ENCODE measurements around the genes NMT2 and NSUN6.

DNA sequence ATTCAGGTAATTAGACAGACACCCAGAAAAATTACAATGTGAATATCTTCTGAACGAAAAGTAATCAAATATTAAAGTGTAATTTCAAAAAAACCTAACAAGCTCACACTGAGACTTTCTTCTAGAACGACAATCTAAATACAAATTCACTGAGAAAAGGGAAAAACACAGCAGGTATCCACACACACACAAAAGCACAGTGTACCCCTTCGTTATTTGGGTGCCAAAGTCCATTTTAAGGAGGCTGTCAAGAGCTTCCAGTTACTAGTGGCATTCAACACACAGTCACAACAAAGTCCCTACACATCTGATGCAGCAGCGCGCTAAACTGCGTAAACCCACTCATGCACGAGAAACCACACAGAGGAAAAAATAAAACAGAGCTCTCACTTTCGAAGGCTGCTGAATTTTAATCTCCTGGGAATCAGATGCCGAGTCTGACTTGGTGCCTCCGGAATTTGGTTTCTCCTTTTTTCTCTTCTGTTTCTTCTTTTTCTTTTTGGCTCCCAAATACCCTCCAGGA is 27.4 kb downstream of the NMT2 start:
- PRO-cap, 10 experiments: no peak in any of the 10 experiments

- PRO-cap, 10 experiments: peak in 10 of 10 experiments; most common plus-strand start chr10:15169116 (in 3); most common minus-strand start chr10:15168693 (in 9)
These were observed at the start of gene NMT2 for GRCh38 chr10:15168111-15169457. Gene NMT2, minus strand, starts transcription at chr10:15168693.

- PRO-cap, 10 experiments: no peak in any of the 10 experiments
These were observed 24.8 kb upstream of the FAM171A1 start for GRCh38 chr10:15395843-15396337.

DNA sequence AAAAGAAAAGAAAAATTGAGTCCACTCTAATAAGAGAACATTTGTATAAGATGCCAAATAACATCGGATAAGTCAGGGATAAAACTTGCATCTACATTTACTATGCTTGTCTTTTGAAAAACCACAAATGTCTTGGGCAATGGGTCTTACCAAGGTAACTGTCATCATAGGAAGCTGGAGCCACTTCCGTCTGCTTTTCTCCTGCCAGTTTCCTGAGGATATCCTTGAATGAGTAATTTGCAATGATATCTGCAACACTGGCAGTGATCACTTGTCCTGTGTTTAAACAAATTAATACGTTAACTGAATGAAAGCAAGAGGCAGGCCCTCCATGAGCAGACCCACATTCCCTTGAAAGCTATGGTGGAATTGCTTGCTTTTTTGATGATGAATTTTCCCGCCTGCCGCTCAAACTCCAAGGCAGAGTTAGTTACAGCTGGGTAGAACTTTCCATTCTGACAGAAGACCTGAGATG is 47.2 kb downstream of the ITGA8 start:
- PRO-cap, 10 experiments: no peak in any of the 10 experiments

GRCh38 chr10:16891242-16891795 is 74.1 kb upstream of the RSU1 start:
- PRO-cap, 10 experiments: no peak in any of the 10 experiments

- PRO-cap, 10 experiments: peak in 4 of 10 experiments; most common plus-strand start chr10:16968575 (in 1); most common minus-strand start chr10:16968528 (in 4)
These were observed 151.1 kb upstream of the RSU1 start for GRCh38 chr10:16968290-16968802.

DNA sequence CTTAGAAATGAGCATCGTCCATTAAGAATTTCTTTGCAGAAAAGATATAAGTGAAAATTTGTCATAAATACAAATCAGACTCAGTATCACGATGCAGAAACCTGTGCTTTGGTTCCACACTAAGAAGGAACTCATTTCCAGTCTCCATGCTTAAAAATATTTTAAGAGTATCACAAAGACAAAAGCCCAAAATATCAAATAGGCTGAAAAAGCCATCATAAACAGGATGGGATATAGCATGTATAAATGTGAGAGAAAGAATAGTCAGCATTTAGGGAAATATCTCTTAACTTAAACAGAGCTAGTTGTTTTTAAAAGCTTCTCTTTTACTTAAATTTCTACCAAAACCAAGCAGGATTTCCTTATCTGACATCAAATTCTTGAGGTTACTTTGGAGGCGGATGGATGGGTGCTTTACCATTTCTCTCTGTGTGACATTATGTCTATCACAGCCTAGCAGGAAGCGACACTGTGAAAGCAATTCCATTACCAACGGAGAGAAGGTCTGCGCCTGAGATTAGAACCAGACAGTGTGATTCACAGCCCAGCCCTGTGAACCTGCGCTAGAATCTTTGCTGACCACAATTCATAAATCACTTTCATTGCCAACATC is 126.7 kb downstream of the CUBN start:
- PRO-cap, 10 experiments: peak in 1 of 10 experiments; most common plus-strand start position 74 of the sequence (in 1)

- PRO-cap, 10 experiments: peak in 1 of 10 experiments; most common plus-strand start chr10:17238681 (in 1)
These were observed 10.1 kb downstream of the VIM start for GRCh38 chr10:17237873-17238793.

- PRO-cap, 10 experiments: no peak in any of the 10 experiments
These were observed 28.6 kb downstream of the ST8SIA6 start for GRCh38 chr10:17425662-17426301.

GRCh38 chr10:17506282-17506954 is 52.0 kb upstream of the ST8SIA6 start:
- PRO-cap, 10 experiments: no peak in any of the 10 experiments

DNA sequence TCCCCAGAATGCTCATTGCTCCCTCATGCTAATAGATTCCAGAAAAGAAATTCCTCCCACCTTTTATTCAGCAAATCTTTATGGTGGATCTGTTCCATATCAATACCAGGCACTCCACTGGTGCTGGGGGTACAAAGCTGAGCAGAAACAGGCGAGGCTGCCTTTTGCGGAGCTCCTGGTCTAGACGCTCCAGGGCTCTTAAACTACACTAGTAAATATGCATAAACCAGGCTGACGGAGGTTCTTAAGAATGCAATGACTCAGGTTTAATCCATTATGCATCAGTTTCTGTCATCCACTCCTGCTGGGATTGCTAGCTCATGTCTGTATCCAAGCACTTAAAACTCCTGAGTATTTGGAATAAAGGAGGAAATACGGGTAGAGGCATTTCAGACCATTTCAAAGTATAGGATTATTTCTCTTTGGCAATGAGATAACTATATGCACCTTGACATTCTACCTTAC is 21.6 kb upstream of the MRC1 start:
- PRO-cap, 10 experiments: no peak in any of the 10 experiments

DNA sequence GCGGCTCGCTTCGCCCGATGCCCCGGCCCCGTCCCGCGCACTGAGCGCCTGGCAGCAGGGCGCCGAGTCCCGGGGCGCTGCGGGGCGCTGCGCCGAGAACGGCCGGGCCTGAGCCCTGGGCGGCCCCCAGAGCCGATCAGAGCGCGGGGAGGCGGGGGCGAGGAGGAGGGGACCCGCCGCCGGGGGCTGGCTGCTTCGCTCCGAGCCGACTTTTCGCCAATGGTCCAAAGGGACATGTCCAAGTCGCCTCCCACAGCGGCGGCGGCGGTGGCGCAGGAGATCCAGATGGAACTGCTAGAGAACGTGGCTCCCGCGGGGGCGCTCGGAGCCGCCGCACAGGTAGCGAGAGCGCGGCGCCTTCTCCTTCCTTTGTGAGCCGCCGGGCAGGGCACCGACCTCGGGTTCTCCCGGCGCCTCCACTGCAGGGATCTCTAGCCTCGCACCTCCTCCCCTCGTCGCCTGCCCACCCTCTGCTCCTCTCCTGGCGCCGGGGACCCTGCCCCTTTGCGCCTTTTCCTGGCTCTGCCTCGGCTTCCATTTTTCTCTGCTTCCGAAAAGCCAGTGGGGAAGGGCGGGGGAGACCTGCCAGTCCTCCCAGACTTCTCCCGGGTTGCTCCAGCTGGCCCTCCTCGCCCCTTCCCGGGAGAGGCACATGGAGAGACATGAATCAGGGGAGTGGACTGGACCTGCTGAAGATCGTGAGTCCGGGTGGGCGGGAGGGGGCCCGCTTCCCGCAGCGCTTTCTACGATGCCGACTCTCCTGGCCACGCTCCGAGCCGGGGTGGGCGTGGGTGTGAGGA is 494 bp downstream of the CACNB2 start:
- PRO-cap, 10 experiments: peak in 3 of 10 experiments; most common plus-strand start position 241 of the sequence (in 2); most common minus-strand start position 39 of the sequence (in 1)

DNA sequence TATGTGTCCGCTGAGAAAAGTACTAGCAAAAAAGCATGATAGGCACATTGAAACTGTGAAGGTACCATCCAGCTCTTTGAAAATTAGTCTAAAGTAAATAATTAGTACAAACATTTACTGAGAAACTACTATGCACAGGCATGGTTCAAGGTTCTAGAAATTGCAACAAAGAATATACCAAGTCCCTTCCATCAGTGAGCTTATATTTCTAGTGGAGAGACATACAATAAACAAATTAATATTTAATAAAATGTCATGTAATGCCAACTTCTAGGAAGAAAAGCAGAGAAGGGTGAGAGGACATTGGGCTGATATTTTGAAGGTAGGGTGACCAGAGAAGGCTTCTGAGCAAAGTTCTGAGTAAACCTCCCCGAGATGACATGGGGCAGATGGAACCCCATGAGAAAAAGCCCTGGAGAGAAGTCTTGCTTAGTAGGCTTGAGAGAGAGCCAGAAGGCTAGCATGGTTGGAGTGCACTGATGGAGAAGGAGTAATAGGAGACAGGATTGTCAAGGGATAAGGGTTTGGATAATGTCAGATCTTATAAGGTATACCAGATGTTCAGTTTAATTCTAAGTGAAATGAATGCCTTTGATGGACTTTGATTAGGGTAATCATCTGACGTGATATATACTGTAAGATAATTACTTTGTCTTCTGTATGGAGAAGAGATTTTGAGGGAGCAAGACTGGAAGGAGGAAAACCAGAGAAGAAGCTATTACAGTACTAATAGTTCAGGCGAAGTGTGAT is 59.0 kb downstream of the CACNB2 start:
- PRO-cap, 10 experiments: no peak in any of the 10 experiments

GRCh38 chr10:18401713-18402214 is 249.6 kb downstream of the NSUN6 start:
- PRO-cap, 10 experiments: peak in 1 of 10 experiments; most common plus-strand start chr10:18401968 (in 1); most common minus-strand start chr10:18401996 (in 1)

DNA sequence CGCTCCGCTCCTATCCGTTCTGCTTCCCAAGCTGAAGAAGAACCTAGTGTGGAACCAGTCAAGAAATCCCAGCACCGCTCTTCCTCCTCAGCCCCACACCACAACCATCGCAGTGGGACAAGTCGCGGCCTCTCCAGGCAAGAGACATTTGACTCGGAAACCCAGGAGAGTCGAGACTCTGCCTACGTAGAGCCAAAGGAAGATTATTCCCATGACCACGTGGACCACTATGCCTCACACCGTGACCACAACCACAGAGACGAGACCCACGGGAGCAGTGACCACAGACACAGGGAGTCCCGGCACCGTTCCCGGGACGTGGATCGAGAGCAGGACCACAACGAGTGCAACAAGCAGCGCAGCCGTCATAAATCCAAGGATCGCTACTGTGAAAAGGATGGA is 112.1 kb downstream of the NSUN6 start:
- PRO-cap, 10 experiments: no peak in any of the 10 experiments

DNA sequence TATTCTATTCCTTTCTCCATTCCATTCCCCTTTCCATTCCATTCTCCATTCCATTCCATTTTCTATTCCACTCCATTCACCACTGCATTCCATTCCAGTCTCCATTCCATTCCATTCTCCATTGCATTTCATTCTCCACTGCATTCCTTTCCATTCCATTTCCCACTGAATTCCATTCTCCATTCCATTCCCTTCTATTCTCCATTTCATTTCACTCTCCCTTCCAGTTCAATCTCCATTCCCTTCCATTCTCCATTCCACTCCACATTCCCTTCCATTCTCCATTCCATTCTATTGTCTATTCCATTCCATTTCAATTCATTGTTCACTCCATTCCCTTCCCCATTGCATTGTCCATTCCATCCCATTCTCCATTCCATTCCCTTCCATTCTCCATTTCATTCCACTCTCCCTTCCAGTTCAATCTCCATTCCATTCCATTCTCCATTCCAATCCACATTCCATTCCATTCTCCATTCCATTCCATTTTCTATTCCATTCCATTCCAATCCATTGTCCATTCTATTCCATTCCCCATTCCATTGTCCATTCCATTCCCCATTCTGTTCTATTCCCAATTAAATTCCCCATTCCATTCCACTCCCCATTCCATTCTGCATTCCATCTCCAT is 79.4 kb downstream of the NSUN6 start:
- PRO-cap, 10 experiments: no peak in any of the 10 experiments

- PRO-cap, 10 experiments: no peak in any of the 10 experiments
These were observed 35.7 kb downstream of the NSUN6 start for GRCh38 chr10:18615520-18616199.

- PRO-cap, 10 experiments: peak in 10 of 10 experiments; most common plus-strand start chr10:18651691 (in 8); most common minus-strand start chr10:18651584 (in 7)
These were observed at the start of gene NSUN6 for GRCh38 chr10:18651241-18652141. Gene NSUN6, minus strand, starts transcription at chr10:18651587.

DNA sequence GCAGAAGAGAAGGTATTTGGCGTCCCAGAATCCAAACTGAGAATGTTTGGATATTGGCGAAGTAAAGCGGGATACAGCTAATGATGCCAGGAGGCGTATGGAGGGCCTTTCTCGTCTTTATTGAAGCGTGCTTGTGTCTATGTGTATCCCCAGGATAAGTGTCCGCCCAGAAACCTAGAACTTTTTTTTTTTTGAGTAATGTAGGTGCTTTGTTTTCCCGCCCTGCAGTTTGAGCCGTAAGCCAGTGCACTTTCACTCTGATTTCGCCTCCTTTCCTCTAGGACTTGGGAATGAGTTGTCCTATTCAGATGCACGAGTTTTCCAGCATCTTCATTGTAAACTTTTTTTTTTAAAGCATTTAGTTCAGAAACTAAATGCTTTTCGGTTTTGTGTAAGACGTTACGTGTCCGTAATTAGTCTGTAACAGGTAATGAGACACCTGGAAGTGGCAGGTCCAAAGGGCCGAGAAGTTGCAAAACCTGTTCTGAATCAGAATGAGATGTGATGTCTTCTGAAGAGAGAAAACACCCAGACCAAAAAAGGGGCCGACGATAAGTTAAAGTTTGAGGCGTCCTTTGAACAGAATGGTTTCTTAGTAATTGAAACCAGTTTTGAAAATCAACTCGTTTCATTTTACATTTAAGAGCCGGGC is 776 bp downstream of the ARL5B start:
- PRO-cap, 10 experiments: peak in 8 of 10 experiments; most common plus-strand start position 527 of the sequence (in 1); most common minus-strand start position 265 of the sequence (in 6)

GRCh38 chr10:19457395-19457823 is 358.8 kb upstream of the PLXDC2 start:
- PRO-cap, 10 experiments: no peak in any of the 10 experiments

Measured in Metastatic Breast Carcinoma in the Brain (tissue), 10 donors.